Left common carotid artery plus branches (tissue), 1 donor: ENCODE measurements around the gene NUP214.

- PRO-cap, result no peak
Observed at GRCh38 chr9:129924735-129925244, 89.5 kb downstream of the USP20 start.

DNA sequence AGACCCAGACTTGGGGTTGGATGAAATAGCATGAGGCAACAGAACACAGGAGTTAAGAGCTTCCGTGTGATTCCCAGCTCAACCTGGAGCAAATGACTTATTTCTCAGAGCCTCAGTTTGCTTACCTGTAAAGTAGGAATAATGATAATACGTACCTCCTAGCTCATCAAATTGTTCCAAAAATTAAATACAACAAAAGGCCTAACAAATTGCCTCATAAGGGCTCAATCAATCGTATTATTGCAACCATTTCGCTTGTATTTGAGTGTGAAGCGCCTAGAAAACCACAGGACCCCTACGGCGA lies 564 bp upstream of the GPR107 start:
- PRO-cap, result no peak

GRCh38 chr9:130184960-130185957 lies 13.1 kb downstream of the NCS1 start:
- PRO-cap, result no peak

- PRO-cap, result no peak
Observed at GRCh38 chr9:130240482-130241300, 24.9 kb upstream of the HMCN2 start.

- PRO-cap, result no peak
Observed at GRCh38 chr9:130268468-130269396, 3.2 kb downstream of the HMCN2 start.

- PRO-cap, result no peak
Observed at GRCh38 chr9:130290097-130290746, 24.7 kb downstream of the HMCN2 start.

DNA sequence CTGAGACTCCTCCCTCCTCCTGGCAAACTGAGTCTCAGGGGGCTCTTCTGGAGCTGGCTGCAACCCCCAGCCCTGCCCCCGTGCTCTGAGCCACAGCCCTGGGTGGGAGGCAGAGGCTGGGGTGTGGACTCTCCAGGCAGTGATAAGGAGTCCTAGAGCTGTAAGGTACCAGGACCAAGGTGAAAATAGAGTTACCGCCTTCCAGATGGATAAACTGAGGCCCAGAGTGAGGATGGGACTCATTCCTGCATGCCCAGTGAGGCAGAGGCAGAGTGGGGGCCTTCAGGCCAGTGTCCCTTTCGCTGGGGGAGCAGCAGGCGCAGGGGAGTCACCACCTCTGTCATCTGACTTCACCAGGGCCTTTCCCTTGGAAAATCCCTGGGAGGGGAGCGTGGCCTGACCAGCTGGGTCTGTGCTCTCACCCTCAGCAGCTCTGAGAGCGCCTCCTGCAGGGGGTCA lies 49.1 kb downstream of the HMCN2 start:
- PRO-cap, result no peak

- PRO-cap, result no peak
Observed at GRCh38 chr9:130319156-130319919, 53.8 kb downstream of the HMCN2 start.

GRCh38 chr9:130327497-130328148 lies 62.1 kb downstream of the HMCN2 start:
- PRO-cap, result no peak

GRCh38 chr9:130597104-130597864 lies 17.9 kb downstream of the FUBP3 start:
- PRO-cap, result no peak

GRCh38 chr9:130616298-130617128 lies 37.1 kb downstream of the FUBP3 start:
- PRO-cap, result no peak

GRCh38 chr9:130630550-130630923 lies 33.9 kb upstream of the PRDM12 start:
- PRO-cap, result no peak

GRCh38 chr9:130681092-130681936 lies 12.3 kb upstream of the EXOSC2 start:
- PRO-cap, result no peak

DNA sequence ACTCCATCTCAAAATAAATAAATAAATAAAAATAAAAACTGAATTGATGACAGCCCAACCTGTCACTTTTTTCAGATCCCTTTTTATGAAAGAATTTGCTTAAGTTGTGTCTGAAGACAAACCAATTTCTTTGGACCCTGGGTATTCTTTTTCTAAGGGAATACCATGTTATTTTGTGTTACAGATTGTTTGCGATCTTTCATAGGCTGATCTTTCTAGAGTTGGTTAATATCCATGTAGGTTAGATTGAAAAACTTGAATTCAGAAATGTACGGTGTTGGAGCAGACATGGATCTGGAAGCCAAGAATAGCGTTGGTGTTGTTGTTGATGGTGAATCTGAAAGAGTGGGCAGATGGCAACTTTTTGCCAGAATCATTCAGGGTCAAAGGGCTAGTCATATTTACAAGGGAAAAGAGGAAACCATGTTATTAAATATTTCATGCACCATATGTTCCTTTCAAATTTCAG lies 26.0 kb downstream of the EXOSC2 start:
- PRO-cap, result no peak

DNA sequence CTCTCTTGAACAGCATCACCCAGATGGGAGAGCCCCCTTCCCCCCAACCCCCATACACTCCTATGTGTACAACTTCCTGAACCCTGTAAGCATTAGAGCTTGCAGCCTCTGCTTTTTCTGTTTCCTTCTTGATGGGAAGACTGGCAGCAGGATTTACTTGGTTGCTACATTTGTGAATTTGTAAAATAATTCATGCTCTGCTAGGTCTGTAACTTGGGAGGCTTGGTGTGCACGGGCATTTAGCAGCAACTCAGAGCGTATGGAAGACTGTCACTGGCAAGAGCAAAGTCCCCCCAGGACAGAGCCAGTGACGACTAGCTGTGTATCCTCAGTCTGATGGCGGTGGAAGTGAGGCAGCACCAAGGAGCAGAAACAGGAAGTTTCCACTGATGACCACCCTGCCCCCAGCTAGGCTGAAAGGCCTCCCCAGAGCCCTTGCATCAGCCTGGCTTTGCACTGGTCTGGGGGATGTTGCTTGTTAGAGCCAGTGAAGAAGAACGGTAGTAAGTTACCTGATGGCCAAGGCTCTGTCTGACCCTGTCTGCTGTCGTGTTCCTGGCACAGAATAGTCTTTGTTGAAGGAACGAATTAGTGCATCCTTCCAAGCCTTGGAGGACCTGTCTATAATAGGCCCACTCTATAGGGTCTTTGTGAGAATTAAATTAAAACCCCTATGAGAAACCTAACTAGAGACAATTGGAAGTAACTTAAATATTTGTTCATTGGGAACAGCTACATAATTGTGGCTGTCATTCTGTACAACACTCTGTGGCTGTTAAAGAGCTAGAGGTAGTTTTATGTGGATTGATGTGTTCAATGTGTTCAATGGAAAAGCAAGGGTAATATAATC lies 66.7 kb upstream of the ABL1 start:
- PRO-cap, result no peak

GRCh38 chr9:130794306-130795026 lies 40.6 kb upstream of the ABL1 start:
- PRO-cap, result no peak

- PRO-cap, result no peak
Observed at GRCh38 chr9:131098237-131099213, 2.2 kb downstream of the AIF1L start.

GRCh38 chr9:131125081-131125747 lies at the start of gene NUP214:
Gene NUP214, plus strand, starts transcription at chr9:131125586.
- PRO-cap, result bidirectional peak, plus-strand start at chr9:131125596, minus-strand start at chr9:131125435

DNA sequence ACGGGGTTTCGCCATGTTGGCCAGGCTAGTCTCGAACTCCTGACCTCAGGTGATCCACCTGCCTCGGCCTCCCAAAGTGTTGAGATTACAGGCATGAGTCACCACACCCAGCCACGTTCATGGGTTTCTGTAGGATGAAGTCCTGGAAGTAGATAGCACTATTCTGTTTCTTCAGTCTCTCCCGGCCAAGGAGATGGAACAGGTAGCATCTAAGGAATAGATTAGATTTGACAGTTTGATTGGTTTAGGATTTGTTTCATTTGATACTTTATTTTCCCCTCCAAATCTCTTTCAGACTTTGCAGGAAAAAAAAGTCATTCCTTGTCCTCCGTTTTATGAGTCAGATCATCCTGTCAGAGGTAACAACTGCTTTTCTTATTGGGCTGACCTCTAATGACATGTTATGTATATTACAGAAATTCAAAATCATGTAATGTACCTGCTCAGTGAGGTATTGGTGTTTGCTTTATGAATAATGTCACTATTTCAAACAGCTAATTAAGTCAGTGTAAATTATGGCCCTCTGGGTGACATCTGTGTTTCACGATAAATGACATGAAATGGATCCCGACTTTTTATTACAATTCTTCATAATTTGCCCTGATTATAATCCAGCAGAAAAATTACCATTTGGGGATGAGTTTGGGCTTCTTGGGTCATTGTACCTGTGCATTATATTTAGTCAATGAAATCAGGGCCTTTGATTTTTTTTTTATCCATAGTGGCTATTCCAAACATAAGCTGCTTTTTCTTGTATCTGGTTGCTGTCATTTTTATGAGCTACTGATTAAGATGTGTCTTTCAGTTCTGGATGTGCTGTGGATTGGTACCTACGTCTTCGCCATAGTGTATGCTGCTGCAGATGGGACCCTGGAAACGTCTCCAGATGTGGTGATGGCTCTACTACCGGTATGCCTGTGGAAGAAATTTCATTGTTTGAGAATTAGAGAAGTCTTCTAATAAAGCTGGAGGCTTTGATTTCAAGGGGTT lies 7.2 kb downstream of the NUP214 start:
- PRO-cap, result no peak

- PRO-cap, result no peak
Observed at GRCh38 chr9:131173746-131174554, 48.6 kb downstream of the NUP214 start.